ENCODE data around the genes TBC1D3K, TBC1D3, EPOP, FBXO47 and PLXDC1.

DNA sequence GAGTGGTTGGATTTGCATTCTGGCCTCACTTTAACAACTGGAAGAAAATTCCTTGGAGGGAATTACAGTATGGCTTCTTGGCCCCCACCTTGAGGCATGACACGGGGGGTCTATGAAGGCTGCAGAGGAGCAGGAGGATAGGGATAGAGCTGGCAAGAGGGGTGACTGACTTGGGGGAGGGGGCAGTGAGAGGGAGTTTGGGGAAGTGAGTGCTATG lies 89.1 kb downstream of the MRM1 start:
- PRO-cap: no peak

- PRO-cap: no peak
Measured at GRCh38 chr17:37088350-37088817, 139.6 kb downstream of the AATF start.

GRCh38 chr17:37476454-37477247 lies 13.0 kb upstream of the DUSP14 start:
- PRO-cap: no peak

DNA sequence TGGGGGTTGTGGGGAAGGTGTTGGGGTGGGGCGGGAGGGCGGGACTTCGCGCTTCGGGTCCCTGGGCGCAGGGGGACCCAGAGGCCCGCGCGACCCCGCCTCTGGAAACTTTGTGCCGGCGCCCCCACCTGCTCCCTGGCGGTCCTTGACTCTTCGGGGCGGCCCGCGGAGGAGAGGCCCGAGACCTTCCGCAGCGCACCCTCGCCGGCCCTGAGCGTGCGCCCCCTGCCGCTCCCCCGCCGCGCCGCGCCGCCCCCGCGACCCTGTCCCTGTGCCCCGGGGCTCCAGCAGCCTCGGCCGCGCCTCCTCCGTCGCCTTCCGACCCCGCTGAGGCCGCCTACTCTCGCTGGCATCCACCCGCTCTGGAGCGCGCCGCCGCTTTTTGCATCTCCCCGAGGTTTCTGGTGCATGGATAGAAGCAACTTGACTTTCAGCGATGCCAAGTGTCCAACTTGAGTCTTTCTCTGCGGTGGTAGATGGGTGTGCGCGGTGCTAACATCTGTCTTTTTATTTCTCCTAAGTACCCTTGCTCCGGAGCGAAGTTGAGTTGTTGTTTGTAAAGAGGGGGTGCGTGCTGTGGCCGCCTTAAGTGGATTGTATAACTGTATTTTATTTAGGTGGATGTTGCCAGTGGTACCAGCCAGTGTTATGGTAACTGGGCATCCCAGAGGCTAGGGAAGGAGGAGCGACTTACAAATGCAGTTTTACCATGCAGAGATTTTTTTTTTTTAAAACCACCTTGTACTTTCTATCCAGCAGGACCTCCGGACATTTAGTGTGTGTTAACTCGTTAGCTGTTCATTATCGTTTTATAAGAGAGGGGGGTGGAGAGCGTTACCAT lies 512 bp downstream of the DUSP14 start:
- PRO-cap: unidirectional peak, minus-strand start at position 403 of the sequence

DNA sequence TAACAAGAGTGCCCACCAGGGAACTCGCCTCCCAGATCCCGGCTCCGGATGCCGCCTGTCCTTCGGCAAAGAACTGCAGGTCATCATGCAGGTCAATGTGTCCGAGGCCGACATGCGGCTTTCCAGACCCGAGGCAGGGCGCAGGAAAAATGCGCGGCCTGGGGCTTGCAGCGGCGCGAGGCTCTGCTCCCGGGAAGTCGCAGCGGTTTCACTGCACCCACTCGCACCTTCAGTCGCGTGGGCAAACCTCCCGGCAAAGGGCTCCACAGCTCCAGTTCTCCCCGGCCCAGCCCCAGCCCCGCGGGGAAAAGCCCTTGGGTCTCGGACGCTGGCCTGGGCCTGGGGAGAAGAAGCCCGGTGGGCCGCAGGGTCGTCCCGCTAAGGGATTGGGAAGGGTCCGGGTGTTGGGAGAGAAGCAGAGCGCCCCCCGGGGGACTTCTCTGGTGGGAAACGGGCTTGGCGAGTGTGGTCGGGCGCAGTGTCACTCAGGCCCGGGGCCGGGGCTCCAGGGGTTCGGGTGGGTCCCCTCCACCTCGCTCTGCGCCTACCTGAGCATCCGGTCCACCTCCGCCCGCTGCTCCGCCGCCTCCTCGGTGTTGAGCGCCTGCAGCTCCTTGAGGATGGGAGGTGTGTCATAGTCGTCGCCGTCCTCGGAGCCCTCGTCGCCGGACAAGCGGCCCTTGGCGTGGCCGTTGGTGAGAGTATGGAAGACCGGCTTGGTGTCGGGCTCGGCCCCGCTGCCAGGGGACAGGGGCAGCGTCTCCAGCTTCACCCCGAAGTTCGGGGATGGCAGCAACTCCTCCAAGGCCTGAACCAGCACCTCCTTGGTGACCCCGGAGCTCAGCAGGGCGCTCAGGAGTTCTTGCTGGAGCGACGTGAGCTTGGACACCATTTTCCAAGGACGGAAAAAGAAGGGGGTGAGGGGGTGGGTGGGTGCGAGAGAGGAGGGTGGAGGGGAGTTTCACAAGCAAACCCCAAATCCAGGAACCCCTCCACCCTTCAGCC lies 564 bp downstream of the HNF1B start:
- PRO-cap: no peak

- PRO-cap: no peak
Measured at GRCh38 chr17:37924090-37924668, at the start of gene TBC1D3K. Gene TBC1D3K (plus strand): TSS chr17:37924415.

DNA sequence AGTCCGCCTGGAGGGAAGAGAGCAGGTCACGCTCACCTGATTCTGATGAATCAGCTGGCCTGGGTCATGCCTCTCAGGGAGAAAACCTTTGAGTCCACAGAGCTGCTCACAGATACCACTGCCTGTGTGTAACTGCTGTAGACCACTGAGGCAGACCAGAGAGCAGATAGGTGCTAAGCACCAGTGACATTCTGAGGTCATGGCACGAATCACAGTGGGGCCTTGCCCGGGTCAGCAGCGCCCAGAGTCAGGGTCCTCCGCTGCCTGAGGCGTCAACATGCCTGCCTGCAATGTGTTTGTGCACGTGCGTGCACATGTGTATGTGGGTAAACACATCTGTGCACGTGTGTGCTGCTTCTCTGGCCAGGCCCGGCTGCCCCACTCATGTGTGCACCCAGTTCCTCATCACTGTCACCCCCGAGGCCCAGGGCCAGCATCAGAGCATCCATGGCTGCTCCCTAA lies at the start of gene TBC1D3:
TBC1D3 (minus strand) TSS at position 147 of the 462 bp plus-strand sequence.
- PRO-cap: no peak

DNA sequence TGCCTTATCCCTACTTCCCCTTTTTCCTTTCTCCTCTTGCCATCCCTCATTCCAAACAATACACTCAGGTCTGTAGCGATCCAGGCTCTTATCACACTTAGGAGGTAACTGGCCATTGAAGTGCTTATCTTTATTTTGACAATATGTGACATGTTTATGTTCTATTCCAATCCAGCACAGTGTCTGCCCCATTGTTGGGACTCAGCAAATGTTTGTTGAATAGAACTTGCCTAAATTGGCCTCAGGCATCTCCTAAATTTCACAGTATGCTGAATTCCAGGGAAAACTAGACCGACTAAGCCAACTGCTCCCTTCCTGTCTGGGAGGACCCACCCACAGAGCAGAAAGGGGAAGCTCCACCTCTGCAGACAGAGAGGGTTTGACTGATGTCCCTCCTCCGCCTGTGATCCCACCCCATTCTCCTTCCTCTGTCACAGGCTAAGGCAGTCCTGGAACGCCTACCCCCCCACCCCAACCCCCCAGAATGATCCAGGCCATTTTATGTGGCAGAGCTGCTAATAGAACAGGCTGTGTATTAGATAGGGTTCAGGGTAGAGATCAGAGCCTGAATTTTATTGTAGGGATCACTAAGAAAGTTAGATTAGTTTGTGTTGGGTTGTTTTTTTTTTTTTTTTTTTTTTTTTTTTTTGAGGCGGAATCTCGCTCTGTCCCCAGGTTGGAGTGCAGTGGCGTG lies 19.8 kb upstream of the MRPL45 start:
- PRO-cap: no peak

DNA sequence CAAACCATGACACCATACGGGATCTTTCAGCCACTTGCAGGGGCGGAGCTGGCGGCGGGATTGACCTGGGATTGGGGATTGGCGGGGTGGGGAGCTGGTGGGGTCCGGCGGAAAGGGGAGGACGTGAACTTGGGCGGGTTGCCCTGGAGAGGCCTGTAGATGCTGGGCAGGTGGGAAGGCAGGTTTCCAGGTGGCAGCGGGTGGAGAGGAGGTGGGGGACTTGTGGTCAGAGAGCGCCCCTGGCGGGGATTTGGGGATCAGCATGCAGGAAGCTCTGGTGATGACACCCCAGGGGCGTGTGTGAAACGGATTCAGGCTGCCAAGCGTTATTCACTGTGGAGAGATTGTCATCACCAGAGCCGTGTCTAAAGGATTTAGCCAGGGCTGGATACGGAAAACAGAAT lies 81.0 kb downstream of the ARHGAP23 start:
- PRO-cap: unidirectional peak, plus-strand start at position 304 of the sequence

DNA sequence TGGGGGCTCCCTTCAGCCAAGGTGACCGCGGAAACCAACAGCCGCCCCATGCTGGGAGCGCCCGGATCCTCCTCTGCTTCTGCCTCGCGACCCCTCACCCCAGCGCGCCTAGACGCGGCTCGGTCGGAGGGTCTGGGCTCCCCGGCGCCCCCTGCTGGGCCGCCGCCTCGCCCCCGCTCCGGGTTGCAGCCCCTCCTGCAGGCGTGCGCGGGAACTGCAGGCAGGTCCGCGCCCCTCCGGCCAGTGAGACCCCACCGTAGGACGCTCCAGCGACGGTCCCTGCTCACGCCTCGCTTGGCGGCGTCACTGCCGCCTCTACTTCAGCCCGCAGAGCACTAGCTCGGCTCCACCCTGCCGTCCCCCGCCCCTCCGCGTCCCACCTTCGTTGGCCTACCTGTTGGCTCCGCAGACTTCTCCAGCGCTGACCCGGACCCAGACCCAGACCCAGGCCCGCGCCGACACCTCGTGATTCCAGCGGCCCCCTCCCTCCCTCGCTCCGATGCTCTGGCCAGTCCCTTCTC lies 675 bp upstream of the SRCIN1 start:
- PRO-cap: no peak

GRCh38 chr17:38674807-38675462 lies at the start of gene EPOP:
Gene EPOP (minus strand): TSS chr17:38674957.
- PRO-cap: bidirectional peak, plus-strand start at chr17:38675110, minus-strand start at chr17:38674920

DNA sequence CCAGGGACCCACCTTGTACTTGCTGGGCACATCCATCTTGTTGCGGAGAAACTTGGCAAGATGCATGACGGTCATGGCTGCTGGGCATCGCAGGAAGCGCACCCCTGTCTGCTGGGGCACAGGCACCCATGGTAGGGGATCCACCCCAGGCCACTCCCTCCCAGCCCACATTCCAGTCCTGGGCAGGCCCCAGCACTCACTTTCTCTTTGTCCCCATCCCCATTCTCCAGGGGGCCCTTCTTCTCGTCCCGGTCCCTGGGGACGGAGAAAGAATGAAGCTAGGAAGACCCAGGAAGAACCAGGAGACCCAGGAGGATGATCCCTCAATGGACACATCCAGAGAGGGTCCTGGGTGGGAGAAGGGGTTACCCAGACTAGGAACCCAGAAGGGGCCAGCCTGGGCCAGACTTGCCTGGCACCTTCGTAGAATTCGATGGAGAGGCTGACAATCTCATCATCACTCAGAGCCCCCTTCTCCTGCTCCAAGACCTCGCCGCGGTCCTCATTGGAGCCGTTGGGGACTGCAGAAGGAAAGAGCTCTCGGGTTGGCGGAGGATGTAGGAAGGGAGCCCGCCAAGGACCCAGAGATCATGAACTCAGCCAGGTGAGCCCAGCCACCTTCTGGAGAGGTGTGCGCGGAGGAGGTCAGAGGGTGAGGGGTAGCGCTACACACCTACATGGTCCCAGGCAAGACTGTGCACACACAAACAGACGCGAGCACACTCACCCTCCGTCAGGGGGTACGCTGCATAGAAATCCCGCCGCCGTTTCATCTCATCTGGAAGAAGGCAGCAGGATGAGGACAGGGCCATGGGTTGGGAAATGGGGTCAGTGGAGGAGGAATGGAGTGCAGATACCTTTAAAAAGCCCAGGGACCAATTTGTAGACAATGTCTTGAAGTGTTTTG lies 8.5 kb downstream of the CISD3 start:
- PRO-cap: no peak

- PRO-cap: no peak
Measured at GRCh38 chr17:38752896-38753142, 278 bp downstream of the PSMB3 start.

GRCh38 chr17:38921489-38921768 lies 45.8 kb downstream of the FBXO47 start:
- PRO-cap: no peak

GRCh38 chr17:38967152-38967903 lies at the start of gene FBXO47:
Gene FBXO47 (minus strand): TSS chr17:38967403.
- PRO-cap: bidirectional peak, plus-strand start at chr17:38967596, minus-strand start at chr17:38967423

GRCh38 chr17:39002142-39002761 lies 35.0 kb upstream of the FBXO47 start:
- PRO-cap: no peak

- PRO-cap: no peak
Measured at GRCh38 chr17:39012094-39012426, 44.9 kb upstream of the FBXO47 start.

GRCh38 chr17:39016222-39016586 lies 49.0 kb upstream of the FBXO47 start:
- PRO-cap: no peak

DNA sequence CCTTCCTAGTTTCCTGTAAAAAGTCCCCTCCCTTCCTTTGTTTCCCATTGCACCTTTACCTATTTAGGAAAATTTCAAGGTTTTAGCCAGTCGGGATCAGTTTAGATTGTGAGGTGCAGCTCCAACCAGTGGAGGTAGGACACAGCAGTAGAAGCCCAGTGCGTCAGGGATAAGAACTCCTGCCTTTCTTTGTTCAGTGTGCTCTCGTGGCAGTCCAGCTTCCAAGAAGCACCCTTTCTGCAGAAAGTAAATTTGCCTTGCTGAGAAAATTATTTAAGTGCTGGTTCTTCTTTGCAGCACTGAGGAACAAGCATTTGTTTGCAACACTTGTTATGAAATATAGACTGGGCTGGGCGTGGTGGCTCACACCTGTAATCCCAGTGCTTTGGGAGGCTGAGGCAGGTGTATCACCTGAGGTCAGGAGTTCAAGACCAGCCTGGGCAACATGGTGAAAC lies 79.8 kb upstream of the FBXO47 start:
- PRO-cap: no peak

DNA sequence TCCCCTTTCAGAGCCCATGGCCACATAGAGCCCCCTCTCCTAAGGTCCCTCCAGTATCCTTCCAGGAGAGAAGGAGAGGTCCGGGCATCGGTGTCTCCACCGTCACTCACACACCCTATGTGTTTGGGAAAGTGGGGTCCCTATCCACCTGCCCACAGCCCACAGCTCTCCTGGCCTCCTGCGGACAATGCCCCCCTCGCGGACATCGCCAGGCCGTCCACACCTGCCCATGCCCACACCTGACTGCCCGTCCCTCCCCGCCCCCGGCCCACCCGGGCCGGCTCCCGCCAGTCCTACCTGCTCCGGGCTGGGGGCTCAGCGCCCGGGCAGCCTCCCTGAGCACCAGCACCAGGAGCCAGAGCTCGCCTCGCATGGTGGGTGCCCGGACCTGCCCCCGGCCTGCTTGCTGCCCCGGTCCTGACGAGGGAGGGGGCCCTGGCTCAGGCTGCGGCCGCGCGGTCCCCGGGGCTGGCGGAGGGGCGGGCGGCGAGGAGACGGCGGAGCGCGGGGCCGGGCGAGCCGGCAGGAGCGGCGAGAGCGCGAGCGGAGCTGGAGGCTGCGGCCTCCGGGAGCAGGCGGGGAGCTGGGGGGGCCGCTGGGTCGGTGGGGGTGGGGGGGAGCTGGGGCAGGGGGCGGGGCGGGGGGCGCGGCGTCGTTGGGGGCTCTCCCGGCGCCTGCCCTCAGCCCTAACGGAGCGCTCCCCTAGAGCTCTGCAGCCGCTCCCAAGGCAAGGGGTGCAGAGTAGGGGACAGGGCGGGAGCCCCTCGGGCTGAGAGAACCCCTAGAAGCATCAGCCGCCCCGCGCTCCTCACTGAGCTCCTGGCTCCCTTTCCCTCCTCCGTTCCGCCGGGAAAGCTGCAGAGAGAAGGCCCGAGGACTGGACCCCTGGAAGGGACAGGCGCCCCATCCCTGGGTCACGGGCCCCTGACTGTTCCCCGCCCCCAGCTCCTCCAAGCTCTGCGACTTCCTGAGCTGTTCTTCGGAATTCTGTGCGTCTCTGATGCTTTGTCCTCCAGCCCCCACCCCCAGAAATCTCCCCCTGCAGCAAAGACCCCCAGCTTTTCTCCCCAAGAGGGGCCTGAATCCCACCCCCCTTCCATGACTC lies at the start of gene PLXDC1:
PLXDC1 (minus strand) TSS at position 573 of the 1,105 bp plus-strand sequence.
- PRO-cap: no peak